Neural crest cell (in vitro differentiated cells): ENCODE data around the genes CES5A, NUP93 and HERPUD1.

- PRO-cap, result no peak
Observed at GRCh38 chr16:55012812-55013158, 82.1 kb downstream of the IRX5 start.

GRCh38 chr16:55331047-55331504, 7.1 kb downstream of the IRX6 start:
- PRO-cap, result bidirectional peak, plus-strand start at chr16:55331239, minus-strand start at chr16:55331153

DNA sequence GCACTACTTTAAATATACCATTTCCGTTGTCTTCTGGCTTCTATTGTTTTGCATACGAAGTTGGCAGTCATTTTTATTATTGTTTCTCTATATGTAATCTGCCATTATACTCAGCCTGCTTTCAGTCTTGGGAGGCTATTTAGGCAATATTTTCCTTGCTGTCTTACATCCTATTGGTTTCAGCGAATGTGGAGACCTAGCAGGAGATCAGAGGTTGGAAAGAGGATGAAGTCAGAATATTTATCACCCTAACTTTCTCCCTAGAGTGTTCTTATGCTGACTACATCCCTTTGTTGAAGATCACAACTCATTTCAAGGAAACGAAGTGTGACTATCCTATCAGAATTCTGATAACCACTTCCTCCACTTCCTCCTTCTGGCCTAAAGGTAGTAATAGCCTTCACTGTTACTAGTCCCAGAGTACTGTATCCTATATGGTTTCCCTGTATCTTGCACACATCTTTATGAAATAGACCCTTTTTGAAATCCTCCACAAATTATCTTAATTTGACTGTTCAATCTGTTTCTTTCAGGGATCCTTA, 41.8 kb upstream of the SLC6A2 start:
- PRO-cap, result no peak

DNA sequence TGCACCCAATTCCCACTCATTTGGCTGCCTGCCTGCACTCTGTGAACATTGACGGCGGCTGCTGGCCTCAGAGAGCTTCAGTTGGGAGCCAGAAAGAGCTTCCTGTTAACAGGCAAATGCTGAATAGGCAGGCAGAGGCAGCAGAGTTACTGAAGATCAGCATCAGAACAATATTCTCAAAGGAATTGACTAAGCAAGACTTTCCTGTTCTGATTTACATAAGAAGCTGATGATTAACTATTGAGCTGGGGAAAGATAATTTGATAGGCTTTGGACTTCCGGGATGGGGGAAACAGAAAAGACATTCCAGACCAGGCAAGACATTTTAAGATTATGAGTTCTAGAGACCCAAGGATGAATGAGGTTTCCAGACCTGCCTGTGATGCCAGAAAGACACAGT, at the start of gene CES5A:
TSS of gene CES5A (minus strand) at position 172 of the 400 bp plus-strand sequence.
- PRO-cap, result no peak

DNA sequence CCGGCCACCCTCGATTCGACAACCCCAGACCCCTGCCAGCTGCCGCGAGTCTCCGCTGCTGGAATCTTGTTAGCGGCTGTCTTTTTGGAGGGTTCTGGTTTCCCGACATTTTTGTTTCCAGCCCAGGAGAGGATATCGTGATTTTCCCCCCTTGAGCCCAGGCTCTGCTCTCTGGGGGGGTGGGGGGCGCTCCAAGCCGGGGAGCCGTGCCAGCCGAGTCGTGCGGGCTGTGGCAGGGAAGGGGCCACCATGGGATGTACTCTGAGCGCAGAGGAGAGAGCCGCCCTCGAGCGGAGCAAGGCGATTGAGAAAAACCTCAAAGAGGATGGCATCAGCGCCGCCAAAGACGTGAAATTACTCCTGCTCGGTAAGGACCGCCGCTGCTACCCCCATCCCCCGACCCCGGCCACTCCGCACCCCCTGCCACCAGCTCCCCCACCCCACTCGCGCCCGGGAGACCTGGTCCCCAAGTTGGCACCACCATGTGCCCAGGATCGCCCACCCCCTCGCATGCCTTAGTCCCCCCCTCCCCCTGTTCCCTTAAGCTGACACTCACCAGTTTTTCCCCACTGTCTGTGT, 787 bp downstream of the GNAO1 start:
- PRO-cap, result no peak

GRCh38 chr16:56211392-56211531, 20.0 kb downstream of the GNAO1 start:
- PRO-cap, result no peak

DNA sequence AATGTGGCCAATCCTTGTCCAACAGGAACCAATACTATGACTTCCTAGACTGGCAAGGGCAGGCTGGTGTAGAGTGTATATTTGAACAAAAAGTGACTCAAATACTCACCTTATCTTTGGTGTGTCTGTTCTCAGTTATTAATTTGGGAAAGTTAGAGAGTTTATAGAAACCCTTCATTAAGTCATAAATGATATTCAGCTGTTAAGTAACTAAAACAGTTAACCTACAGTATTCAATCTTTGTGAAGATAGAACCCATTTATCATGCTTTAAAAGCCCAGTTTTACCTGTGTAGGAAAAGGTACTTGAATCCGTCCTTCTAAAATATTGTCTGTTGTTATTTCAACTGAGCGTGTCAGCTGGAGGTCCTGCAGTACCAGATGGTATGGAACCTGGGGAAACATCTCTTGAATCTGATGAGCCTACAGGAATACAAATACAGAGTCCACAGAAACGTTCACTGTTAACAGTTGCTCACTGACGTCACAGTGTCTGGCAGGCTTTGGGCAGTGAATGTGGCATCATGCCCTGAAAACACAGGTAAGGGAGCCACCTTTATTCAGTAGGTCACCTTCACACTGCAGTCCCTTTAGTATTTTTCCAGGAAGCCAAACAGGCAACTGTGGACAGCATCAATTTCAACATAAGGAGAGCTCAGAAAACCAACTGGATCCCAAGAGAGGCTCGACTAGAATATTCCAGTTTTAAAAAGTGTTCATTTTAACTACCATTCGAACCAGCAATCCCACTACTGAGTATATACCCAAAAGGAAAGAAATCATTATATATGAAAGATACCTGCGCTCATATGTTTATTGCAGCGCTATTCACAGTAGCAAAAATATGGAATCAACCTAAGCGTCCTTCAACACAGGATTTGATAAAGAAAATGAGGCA, 56.2 kb downstream of the AMFR start:
- PRO-cap, result no peak

DNA sequence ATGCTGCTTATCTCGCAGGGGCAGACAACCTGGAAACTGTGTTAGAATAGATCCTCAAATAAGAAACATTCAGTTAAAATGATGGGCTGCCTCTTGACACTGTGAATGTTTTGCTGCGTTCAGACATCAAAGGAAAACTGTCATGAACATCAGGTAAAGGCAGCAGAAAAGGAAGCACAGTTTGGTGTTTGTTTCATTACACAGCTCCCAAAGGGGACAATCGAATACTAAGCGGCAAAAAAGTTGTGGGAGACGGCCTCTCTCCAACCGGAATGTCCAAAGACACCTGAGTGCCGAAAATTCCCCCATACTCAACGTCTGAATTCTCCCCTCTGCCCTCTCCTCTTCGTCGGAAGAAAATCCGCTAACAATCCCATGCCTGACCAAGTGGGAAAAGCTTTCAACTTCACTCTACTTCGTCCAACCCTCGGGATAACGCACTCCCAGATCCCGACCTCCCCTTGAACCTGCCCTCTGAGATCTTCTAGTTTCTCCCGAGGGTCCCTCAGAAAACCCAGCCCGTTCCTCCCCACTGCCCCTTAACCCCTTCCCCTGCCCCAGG, 1.1 kb downstream of the AMFR start:
- PRO-cap, result unidirectional peak, plus-strand start at position 409 of the sequence

GRCh38 chr16:56480705-56481488, 29.5 kb downstream of the OGFOD1 start:
- PRO-cap, result no peak

DNA sequence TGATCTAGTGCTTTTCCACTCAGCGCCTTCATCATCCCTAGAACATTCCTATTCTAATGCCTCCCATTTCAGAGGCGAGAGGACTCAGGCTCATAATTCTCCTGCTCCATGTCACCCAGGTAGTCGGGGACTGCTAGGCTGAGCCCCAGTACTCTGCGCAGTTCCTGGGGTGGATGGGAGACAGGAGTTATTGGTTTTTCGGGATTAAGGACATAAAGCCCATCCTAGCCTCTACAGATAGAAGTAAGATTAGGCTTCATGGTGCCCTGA, 351 bp downstream of the MT1A start:
- PRO-cap, result no peak

DNA sequence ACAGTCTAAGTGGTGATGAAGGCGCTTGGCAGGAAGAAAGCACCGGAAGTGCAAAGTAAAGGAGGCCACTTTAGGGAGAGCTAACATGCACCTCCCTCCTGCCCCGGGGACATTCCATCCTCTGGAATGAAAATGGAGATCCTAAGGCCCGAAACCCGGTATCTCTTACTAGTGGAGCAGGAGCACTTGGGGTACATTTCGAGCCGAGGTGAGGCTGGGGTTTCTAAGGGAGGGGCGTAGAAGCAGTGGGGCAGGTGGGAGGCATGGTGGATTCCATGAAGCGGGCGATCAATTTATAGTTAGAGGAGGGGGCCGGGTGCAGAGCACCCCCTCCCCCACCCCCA, 4.8 kb downstream of the MT1F start:
- PRO-cap, result no peak

DNA sequence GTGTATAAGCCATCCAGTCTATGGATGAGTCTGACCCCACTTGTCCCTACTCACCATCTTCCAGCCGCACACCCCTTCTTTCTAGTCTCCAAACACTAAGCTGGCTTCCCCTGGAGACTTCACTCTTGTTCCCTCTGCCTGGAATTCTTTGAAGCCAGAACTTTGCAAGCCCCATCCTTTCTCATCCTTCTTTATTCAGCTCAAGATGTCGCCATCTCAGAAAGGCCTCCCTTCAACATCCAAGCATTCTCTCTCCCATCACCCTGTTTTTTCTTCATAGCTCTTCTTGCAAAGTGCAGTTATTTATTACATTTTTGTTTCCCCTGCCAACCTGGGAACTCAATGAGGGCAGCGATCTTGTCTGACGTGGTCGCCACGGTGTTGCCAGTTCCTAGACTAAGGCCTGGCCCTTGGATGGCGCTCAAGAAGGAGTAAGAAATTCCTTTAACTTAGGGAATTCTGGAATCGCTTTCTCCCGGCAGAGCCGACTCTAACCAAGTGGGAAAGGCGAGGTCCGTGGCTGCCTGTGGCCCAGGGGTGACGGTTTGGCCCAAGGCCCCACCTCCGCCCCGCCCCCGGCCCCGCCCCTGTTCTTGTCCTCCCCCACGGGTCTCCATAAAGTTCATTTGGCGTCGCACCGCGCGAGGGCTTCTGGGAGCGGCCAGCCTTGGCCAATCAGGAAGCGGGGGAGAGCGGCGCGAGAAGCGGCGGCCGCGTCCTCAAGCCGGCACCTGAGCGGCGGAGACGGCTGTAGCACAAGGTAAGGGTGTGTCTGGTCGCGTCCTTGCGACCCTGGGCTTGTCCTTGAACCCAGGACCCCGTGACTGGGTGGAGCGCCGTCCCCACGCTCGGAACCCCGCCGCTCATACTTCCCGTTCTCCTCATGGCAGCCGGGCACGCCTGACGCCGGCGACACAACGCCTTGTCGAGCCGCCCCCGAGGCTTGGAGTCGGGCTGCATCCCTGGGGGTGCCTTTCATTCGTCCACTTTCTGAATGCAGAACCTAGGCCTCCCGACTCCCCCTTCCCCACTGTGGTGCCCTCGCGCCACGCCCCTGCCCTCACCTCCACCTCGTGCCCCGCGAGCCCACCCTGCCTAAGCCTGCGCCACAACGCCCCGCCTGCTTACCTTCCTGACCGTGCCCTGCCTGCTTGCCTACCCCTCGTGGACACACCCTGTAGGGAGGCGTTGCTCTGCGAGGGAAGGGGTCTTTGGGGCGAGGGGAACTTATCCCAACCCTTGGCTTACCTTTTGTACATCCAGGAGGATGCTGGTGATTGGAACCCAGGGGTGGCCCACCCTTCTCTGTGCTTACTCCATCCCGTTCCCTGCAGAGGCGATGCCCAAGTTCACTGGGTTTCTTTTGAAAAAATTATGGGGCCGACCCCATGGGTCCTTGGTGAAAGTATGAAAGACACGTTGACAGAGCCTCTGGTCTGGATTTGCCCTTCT, at the start of gene NUP93:
TSS of gene NUP93 (plus strand) at position 678 of the 1,452 bp plus-strand sequence.
- PRO-cap, result bidirectional peak, plus-strand start at position 678 of the sequence, minus-strand start at position 500 of the sequence; unidirectional peak, minus-strand start at position 919 of the sequence

- PRO-cap, result no peak
Observed at GRCh38 chr16:56848309-56848952, 16.6 kb upstream of the SLC12A3 start.

GRCh38 chr16:56932019-56932268, at the start of gene HERPUD1:
TSS of gene HERPUD1 (plus strand) at chr16:56932142.
- PRO-cap, result bidirectional peak, plus-strand start at chr16:56932160, minus-strand start at chr16:56931904

DNA sequence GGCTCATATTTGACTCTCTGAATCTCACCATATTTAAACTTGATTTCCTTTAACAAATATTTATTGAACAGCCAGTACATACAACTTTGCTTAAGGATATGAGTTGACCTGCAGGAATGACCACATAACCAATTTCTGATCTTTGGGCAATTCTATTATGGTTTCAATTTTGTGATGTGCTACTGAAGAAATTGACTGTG, 6.0 kb downstream of the HERPUD1 start:
- PRO-cap, result no peak

GRCh38 chr16:56946390-56947620, 14.9 kb downstream of the HERPUD1 start:
- PRO-cap, result no peak

- PRO-cap, result no peak
Observed at GRCh38 chr16:56989722-56990454, 531 bp downstream of the NLRC5 start.

GRCh38 chr16:56994210-56994799, 4.9 kb downstream of the NLRC5 start:
- PRO-cap, result no peak

DNA sequence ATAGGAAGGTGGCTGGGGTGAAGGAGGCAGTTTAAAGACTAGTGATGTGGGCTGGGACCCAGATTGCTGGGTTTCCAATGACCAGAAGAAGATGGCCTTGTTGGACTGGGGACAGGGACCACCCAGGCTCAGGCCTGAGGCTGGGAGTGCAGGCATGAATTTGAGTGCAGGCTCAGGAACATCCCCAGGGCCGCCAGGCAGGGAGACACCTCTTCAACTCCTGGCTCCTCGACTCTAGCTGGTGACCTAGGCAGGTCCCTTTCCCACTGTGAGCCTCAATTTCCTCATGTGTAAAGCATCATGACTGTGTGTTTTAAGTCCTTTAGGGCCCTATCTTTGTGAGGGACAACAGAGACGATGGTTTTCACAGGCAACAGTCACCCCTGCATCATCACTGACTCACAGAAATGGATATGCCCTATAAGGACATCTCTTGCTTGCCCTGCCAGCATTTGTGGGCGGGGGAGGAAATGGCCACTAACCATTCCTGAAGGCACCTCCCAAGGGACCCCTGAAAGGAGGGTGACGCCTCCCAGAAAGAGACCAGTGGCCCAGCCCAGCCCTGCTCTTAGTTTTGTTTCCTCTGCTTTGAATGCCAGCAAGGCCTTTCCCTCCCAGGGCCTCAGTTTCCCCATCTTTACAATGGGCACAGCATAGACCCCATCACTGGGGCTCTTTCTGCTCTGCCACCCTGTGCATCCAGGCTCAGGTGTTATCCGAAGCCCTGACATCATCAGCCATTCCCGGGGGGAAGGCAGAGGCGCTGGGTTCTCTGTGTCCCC, 11.2 kb downstream of the NLRC5 start:
- PRO-cap, result no peak

- PRO-cap, result no peak
Observed at GRCh38 chr16:57023387-57024056, 34.2 kb downstream of the NLRC5 start.